ENCODE data around the genes ZFP90 and CLEC18C.

DNA sequence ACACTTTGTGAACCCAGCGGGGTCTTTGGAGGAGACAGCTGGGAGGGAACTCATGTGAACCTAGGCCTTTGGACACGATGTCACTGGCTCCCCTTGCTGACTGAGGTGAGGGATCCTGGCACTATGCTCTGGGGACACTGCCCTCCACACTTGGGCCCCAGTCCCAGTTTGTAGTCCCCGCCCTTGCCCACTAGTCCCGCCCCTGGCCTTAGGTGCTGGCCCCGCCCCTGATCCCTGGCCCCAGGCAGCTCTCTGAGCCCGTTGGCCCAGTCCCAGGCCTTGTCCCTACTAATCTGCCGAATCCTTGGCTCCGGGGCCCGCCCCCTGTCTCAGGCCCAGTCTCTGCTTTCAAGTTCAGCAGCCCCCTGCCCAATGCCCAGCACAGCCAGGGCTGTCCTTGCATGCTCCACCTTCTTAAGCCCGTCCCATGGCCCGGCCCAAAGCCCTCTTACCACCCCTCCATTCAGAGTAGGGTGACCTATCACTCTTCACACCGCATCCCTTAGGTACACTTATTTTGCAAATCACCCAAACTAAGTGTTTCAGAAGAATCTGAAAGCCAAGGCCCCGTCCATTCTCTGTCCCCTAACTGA, 60.9 kb downstream of the SMPD3 start:
- PRO-cap, 2 experiments, result no peak in any of the 2 experiments

DNA sequence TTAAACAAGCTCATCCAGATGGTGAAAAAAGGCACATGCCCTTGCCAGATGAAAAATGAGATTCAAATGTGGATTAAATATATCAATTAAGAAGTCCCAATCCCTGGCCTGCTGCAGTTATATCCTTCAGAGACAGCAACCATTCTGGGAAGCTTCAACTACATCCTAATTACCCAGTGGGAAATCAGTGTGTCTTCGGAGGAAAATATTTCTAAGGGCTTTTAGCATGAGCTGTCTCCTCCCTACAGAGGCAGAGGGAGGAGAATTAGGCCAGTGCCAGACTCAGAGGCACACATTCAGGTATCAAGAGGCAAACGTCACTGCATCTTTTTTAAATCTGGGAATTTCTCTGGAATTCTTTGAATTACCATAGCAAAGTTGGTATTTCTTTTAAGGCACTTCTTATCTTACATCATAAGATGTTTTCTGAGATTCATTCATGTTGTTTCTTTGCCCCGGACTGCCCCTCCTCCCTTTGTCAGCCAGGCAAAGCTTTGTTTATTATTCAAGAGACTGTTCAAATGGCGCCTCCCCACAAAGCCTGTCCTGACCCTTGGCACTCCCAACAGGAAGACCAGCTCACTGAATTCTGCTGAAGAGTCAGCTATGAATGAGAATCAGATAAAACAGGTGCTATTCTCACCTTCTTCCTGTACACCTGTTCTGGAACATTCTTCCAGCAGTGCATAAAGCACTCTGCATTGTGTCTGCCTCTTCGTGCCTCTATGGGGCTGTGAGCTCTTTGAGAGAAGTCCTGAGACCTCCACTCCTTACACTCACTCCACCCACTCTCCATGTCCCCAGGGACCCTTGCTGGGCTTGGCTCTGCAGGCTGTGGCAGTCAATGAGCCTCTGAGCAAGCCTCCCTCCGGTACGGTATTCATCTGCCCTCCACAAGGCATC, 38.4 kb upstream of the SMPD3 start:
- PRO-cap, 2 experiments, result no peak in any of the 2 experiments

GRCh38 chr16:68529897-68530831, 8.9 kb upstream of the ZFP90 start:
- PRO-cap, 2 experiments, result peak in 2 of 2 experiments; most common plus-strand start chr16:68530111 (in 2); most common minus-strand start chr16:68529995 (in 1)

DNA sequence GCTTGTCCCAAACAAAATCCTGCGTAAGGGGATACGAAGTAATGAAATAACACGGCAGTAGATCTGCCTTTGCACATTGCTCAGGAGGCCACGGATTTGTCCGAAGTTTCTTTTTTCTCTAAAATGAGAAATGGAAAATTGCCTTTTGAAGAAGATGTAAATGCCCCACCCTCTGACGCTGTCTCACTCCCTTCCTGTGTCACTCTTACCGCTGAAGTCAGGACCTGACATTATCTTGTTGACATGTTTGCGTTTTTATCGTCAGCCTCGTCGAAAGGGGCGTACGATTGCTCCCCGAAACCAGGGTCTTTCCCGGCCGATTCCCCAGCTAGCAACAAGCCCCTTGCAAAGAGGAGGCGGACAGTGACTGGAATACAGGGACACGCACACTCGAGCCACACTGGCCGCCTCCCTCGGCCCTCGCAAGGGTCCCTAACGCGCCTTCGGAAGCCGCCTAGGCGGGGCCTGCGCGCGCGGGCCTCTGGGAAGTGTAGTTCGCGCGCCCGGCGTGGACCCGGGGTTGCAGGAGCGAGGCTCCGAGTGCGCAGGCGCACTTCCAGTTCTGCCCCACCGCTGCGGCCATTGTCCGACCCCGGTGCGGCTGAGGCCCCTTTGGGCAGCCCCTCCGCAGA, at the start of gene ZFP90:
Gene ZFP90, plus strand, starts transcription at position 553 of the 632 bp plus-strand sequence.
- PRO-cap, 2 experiments, result peak in 2 of 2 experiments; most common plus-strand start position 559 of the sequence (in 2); most common minus-strand start position 422 of the sequence (in 2)

- PRO-cap, 2 experiments, result no peak in any of the 2 experiments
These were observed 5.1 kb upstream of the CDH1 start for GRCh38 chr16:68731817-68732556.

GRCh38 chr16:68739845-68740876, 3.1 kb downstream of the CDH1 start:
- PRO-cap, 2 experiments, result no peak in any of the 2 experiments

DNA sequence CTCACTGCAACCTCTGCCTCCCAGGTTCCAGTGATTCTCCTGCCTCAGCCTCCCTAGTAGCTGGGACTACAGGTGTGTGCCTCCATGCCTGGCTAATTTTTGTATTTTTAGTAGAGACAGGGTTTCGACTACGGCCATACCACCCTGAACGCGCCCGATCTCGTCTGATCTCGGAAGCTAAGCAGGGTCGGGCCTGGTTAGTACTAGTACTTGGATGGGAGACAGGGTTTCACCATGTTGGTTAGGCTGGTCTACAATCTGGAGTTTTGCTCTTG, 5.2 kb downstream of the CDH1 start:
- PRO-cap, 2 experiments, result no peak in any of the 2 experiments

DNA sequence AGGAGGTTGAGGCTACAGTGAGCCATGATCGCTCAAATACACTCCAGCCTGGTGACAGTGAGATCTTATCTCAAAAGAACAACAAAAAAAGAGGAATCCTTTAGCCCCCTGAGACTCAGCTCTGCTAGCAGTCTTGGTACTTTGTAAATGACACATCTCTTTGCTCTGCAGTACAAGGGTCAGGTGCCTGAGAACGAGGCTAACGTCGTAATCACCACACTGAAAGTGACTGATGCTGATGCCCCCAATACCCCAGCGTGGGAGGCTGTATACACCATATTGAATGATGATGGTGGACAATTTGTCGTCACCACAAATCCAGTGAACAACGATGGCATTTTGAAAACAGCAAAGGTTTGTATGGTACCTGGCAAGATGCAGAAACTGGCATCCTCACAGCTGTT, 30.2 kb upstream of the TANGO6 start:
- PRO-cap, 2 experiments, result no peak in any of the 2 experiments

DNA sequence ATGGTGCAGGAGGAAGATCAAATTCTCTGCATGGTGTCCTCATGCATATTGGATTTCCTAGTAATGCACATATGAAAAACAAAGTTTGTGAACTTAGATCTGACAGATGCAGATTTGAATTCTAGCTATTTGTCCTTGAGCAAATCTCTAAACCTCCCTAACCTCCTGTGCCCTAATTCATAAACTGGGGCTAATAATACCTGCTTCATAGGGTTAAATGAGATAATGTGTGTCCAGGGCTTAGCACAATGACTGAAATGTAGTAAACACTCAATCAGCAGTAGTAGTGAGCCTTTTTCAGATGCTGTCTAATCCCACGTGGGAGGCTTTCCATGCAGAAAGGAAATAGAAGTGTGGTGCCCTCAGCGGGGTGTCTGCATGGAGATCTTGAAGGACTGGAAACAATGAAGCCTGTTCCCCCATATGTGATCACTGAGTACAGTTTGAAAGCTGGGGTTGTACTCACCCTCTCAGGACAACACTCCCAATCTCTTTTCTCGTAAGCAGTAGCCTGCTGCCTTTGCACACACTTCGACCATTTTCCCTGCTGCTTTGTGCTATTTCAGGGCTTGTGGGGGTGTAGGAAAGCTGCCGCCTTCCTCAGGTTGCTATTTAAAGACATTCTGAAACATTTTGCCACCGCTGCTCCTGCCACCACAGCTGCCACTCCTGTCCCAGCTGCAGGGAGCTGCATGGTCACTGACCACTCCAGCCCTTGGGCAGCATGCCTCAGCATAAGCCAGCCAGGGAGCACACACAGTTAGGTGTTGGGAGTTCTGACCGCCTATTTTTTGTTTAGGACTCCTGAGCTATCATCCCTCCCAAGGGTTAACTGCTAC, 40.7 kb upstream of the HAS3 start:
- PRO-cap, 2 experiments, result no peak in any of the 2 experiments

DNA sequence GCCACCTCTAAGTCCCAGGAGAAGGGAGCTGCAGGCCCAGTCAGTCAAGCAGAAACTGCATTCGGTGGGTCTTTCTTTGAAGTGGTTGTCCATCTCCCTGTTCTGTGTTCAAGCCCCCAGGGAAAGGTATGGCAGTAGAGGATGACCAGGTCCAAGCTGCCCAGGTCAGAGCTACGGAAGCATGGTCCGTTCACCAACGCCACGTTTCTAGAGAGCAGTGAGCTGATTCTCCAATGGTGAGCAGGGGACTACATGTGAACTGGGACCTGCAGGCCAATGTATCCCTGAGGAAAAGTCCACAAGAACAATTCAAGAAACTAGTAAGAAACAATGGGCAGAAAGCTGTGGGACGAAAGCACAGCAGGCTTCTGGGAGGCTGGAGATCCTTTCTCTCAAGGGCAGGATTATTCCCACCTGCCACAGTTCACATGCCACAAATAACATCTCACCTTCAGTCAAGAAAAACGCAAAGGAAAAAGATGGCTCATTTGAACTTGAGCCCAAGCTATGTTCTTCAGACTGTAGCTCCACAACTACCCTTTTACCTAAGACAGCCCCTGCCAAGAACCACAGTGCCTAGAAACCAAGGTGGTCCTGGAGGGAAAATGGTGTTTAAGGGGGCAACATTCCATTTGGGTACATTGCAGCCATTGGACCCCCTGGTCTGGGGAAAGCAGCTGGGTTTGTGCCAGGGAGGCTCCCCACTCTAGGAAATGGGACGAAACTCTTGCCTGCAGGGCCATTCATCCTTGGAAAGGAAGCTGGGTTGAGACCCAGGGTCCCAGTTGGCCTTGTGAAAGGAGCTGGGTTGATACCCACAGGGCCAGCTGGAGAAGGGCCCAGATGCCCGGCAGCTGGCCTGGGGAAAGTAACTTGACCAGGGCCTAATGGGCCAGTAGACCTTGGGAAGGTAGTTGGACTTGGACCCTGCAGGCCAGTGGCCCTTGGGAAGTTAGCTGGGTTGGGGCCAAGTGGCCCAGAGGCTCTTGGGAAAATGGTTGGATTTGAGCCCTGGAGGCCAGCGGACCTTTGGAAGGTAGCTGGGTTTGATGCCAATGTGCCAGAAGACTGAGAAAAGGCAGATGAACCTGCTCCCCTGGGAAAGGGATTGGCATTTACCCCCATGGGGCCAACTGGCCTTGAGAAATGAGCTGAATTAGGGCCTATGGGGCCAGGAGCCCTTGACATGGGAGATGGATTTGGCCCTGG, 13.2 kb downstream of the HAS3 start:
- PRO-cap, 2 experiments, result no peak in any of the 2 experiments

DNA sequence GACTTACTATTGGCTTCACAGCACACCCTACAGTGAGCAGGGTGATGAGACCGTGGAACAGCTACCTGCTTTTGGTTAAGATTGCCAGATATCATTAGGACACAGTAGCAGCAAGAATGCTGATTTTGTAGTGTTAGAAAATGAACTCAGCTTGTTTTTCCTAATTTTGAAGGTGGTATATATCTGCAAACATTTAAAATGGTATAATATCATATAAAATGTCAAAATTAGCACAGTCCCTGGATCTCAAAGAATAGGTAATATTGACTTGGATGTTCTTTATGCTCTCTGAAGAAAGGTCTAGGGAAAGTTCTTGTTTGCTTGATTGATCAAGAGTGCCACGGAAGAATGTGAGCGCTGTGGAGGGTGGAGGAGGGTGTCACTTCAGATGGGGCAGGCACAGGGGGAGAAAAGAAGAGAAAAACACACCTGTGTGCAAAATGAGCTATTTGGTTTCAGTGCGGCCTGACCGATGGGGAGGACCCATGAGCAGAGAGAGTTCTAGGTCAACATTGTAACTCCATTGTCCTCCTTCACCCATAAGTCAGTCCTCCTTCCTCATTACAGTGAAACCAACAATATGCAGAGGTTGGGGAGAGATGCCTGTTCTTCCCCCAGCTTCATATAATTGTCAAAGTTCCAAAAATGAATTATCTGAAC, 8.9 kb upstream of the VPS4A start:
- PRO-cap, 2 experiments, result no peak in any of the 2 experiments

DNA sequence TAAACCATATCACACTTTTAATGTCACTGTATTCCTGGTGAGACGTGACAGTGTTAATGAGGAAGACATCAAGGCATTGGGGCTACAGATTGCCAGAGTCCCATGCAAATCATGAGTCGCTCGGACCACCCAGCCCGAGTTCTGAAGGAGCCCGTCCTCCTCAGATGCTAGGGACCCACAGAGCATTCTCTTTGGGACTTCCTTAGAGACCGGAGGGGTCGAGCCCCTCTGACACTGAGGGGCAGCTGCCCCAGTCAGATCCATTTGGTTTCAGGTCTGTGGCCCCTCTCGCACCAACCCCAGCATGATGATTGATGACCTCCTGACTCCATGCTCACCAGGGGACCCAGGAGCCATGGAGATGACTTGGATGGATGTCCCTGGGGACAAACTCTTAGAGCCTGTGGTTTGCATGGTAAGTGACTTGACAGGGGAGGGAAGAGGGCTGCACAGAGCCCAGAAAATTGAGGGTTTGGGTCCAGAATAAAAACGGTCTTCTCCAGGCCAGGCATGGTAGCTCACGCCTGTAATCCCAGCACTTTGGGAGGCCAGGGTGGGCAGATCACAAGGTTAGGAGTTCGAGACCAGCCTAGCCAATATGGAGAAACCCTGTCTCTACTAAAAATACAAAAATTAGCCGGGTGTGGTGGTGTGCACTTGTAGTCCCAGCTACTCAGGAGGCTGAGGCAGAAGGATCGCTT, 8.0 kb downstream of the PDF start:
- PRO-cap, 2 experiments, result no peak in any of the 2 experiments

DNA sequence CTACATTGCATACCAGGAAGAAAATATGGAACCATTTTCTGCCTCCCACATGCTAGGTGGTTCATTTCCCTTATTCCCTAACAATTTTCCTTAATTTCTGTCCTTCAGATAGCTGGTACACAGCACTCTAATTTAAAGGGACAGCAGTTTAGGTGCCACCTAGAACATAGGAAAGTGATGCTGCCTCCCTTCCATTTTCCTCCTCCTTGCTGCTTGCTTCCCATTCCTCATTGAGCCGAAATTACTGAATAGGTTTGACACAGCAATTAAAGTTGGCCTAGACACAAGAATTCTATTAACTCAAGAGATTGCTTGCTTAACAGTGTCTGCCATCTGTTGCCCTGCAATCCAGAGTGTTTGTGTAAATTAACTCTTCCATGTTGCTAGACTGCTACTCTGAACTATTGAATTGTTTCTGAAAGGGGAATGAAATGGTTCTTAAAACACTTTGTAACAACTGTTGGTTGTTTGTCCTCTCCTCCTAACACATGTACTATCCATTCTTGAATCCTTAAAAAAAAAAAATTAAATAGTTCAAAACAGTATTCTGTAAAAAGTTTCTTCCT, 24.4 kb downstream of the CYB5B start:
- PRO-cap, 2 experiments, result no peak in any of the 2 experiments

DNA sequence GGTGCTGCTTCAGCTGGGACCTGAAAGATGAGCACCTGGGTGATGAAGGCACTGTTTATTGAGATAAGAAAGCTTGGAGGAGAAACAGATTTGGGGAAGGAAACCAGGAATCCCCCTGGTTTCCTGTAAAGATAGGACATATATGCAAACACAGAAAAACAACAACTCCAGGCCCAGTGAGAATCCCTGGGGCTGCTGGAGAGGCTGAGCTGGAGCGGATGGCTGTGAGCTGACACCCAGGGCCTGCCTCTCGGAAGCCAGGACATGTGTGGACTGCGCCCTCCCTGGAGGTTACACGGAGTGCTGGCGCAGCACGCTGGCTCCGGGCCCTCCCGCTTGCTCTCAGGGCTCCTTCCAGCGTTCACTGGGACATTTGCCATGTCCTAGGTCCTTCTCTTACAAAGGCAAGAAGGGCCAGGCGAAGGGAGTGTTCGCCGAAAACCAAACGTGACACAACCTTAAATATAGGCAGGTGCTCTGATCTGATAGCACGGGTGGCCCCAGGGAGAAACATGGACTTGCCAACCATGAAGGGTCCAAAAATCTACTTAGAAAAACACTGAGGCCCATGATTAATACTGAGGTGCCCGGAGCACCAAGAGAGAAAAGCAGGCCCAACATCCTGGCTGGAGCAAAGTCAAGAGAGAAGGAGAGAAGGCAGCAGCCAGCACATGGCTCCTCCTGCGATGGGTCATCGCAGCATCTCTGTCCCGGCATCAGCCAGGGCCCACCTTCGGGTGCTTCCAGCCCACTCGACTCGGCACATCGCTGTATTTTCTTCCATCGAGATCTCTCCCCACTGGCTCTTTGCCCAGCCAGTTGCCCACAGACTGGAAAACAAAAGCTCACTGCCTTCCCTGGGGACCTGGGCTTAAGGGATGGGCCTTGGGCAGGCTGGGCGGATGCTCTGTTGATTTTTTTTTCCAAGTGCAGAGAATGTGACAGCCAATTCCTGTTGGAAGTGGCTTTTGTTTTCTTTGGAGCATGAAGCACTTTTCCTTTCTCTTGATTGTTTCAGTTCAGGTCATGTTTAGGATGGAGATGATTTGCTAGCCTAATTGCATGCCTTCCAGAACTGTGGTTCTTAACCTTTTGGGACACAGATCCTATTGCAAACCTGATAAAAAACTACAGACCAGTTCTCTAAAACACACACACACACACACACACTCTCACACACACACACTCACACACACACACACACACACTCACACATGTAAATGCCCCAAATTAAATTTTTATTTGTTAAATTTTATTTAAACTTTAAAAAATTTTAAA, 57.9 kb downstream of the CYB5B start:
- PRO-cap, 2 experiments, result peak in 2 of 2 experiments; most common plus-strand start position 401 of the sequence (in 1); most common minus-strand start position 275 of the sequence (in 2)

- PRO-cap, 2 experiments, result peak in 2 of 2 experiments; most common plus-strand start chr16:69566963 (in 1); most common minus-strand start chr16:69566838 (in 1)
These were observed 1.2 kb downstream of the NFAT5 start for GRCh38 chr16:69566790-69567555.

- PRO-cap, 2 experiments, result no peak in any of the 2 experiments
These were observed 47.6 kb downstream of the NFAT5 start for GRCh38 chr16:69613340-69613851.

DNA sequence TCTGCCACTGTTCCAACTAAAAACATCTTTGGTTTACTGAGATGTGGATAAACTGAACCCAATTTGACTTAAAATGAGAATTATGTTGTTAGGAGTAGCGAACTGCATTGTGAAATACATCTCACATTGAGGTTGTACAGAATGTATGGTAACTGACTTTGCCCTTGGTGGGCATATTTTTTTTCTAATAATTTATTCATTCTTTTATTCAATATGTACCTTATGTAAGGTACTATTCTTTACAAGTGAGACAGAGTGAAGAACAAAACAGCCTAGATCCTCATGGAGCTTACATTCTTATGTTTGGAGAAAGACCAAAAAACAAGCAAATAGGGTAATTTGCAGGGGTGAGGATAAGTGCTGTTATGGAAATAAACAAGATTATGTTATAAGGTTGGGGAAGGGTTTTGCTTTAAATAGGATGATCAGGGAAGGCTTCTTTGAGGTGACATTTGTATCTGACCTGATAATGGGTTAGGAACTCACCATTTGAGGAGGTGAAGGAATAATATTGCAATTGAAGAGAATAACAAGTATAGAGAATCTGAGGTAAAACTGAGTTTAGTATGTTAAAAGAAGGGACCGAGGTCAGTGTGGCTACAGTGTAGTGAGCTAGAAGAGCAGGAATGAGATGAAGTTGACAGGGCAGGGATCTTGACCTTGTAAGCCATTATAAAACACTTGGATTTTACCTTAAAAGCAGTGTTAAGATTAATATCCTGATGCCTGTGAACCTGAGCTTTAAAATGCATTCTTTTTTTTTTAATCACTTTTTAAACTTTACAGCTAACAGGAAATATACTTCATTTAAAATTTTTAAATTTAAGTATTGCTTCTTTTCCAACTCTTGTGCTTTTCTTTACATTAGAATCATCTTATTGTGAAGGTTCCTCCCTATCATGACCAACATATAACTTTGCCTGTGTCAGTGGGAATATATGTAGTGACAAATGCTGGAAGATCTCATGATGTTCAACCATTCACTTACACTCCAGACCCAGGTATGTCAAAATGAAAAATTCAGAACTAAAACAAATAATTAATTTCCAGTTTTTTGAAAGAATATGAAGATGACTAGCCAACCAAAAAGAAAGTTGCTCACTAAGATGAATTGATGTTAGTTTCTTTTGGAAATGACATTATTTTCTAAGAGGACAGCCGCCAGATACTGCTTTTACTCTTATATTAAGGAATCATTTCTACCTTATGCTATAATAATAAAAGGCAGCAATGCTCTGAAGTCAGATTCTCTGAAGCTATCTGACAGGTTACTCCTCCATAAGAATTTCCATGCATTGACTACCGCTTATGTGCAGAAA, 49.6 kb downstream of the NQO1 start:
- PRO-cap, 2 experiments, result no peak in any of the 2 experiments

DNA sequence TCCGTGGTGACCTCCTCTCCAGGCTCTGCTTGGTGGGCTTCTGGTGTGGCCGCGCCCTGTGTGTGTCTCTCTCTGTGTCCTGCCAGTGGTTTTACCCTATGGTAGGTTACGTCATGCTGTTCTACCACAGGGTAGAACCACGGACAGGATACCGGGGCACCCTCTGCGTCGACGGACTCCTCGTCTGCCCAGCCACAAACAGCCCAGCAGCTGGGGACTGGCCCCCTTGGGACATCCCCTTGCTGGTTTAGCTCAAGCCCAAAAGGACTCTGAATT, 18.2 kb upstream of the CLEC18A start:
- PRO-cap, 2 experiments, result no peak in any of the 2 experiments

DNA sequence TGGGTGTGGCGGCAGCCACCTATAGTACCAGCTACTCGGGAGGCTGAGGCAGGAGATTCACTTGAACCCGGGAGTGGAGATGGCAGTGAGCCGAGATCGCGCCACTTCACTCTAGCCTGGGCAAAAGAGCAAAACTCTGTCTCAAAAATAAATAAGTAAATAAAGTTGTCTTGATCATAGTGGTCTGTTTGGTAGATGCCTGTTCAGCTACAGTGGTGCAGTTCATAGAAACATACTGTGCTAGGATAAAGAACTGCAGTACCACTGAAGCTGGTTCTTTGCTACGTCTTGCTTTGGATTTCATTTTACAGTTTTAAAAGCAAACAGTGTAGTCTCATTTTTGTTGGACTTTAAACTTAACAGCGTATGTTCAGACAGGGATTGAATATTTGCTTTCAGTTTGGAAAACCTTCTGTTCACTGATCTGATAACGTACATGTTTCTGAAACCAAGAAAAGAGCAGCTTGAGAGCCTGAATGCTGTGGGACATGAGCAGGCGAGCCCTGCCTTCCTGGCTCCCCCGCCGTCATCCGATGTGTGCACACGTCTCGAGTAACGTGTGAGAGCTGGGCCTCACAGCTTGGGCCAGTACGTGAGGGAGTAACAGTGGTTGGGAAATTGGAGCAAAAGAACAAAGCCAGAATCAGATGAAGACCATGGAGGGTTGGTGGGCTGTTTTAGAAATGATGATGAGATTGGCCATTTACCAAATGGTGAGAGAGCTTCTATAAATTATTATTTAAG, 21.0 kb upstream of the CLEC18C start:
- PRO-cap, 2 experiments, result no peak in any of the 2 experiments

- PRO-cap, 2 experiments, result no peak in any of the 2 experiments
These were observed at the start of gene CLEC18C for GRCh38 chr16:70173625-70174051. Gene CLEC18C (plus strand): TSS chr16:70173787.

Measured in heart right ventricle (tissue), 2 donors.